Spinal cord (tissue), 3 donors: ENCODE results near the gene CEP192.

- PRO-cap, result no peak
- RAMPAGE, long total RNA, result no peak
Observed at GRCh38 chr18:12027781-12028801, 46.8 kb downstream of the IMPA2 start.

DNA sequence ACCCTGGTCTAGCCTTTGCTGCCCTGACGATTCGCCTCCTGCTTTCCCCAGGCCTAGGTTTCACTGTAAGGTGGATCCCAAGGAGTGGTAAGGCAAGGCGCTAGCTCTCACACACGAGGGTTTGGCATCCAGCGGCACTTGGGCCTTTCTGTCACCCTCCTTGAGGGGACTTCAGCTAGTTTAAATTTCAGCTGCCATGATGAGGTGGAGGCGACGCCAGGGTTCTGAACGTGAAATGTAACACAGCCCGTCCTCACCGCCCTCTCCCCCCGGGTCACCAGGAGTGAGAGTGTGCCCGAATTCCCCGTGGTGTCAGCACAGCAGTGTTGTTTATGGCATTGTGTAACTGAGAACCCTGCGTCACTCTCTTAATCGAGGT lies 4.5 kb downstream of the CIDEA start:
- PRO-cap, result no peak
- RAMPAGE, long total RNA, result no peak

DNA sequence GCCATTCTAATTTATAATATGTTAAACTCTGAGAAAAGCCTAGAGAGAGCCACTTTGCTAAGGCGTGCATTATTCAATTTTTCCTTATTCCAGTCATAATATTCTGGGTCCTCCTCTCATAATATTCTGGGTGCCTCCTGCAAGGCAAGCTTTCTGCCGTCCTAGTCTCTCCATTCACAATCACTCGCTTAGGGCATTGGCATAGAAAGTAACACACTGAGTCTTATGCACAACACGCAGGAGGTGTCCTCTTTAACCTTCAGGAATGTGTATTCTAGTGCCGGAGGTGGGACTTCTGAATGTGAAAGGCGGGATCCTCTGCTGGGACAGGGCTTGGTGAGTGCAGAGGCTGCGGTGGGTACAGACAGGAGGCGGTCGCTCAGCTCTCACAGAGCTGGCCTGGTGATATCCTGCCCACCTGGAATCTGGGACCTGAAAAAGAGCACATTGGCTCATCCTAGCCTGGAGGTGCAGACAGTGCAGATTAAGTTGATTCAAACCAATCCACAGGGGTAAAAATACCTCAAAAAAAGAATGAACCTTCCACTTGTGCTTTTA lies 19.3 kb upstream of the TUBB6 start:
- PRO-cap, result no peak
- RAMPAGE, long total RNA, result no peak

DNA sequence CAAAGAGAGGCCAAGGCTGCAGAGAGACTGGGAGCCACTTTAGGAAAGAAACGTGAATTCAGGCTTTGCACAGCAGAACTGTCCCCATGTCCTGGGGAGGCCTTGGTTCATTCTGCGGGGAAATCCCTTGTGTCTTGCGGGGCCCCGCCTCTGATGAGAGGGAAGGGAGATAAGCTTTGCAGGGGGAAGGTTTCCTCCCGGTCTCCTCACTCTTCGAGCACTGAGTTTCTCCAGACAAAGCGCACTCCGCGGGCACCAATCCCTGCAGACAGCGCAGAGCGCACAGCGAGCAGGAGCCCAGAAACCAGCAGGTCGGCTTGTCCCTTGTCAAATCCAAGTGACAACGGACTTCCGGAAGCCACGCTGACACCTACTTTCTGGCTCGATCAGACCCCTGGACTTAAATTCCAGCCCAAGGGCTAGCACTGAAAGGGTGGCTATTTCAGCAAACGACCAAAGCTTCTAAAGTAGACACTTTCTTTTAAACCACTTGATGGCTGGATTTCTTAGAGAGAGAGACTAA lies 1.8 kb upstream of the TUBB6 start:
- PRO-cap, result no peak
- RAMPAGE, long total RNA, result no peak

- PRO-cap, result no peak
- RAMPAGE, long total RNA, result no peak
Observed at GRCh38 chr18:12320884-12321888, 13.1 kb downstream of the TUBB6 start.

DNA sequence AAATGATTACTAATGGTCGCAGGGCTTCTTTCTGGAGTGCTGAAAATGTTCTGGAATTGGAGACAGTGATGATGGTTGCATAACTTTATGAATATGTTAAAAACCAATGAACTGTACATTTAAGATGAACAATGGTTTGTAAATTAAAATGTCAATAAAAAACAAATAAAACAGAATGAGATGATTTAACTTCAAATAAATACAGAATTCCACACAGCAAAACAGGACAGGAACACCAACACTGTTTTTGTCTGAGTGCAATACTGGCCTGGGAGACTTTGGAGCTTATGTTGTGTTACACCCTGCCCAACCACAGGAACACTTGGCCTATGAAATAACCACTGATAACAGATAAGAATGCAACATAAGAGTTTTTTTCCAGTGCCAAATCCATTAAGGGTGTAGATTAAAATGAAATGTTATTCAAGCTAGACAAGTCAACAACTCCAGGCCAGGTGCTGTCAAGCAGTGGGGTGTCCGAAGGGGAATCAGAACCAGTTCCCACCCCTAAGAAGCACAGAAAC lies 4.1 kb downstream of the AFG3L2 start:
- PRO-cap, result no peak
- RAMPAGE, long total RNA, result no peak

GRCh38 chr18:12420663-12421625 lies 13.2 kb downstream of the PRELID3A start:
- PRO-cap, result no peak
- RAMPAGE, long total RNA, result no peak

GRCh38 chr18:12597724-12598324 lies 60.1 kb downstream of the SPIRE1 start:
- PRO-cap, result no peak
- RAMPAGE, long total RNA, result no peak

GRCh38 chr18:12776585-12777406 lies 74.0 kb downstream of the PSMG2 start:
- PRO-cap, result no peak
- RAMPAGE, long total RNA, result no peak

DNA sequence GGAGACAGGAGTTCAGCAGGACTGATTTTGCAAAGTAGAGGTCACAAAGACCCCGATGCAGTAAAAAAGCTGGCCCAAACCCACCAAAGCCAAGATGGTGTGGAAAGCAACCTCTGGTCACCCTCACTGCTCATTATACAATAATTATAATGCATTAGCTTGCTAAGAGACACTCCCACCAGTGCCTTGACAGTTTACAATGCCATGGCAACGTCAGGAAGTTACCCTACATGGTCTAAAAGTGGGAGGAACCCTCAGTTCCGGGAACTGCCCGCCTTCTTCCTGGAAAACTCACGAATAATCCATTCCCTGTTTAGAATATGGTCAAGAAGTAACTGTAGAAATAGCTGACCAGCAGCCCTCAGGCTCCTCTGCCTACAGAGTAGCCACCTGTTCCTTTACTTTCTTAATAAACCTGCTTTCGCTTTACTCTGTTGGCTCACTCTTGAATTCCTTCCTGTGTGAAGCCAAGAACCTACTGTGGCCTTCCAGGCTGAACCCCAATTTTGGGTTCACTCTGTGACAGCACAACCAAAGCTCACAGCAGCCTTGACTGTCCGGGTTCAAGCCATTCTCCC lies 19.9 kb upstream of the PTPN2 start:
- PRO-cap, result no peak
- RAMPAGE, long total RNA, result no peak

- PRO-cap, result no peak
- RAMPAGE, long total RNA, result no peak
Observed at GRCh38 chr18:12991202-12992298, at the start of gene CEP192. Gene CEP192, plus strand, starts transcription at chr18:12991362.

DNA sequence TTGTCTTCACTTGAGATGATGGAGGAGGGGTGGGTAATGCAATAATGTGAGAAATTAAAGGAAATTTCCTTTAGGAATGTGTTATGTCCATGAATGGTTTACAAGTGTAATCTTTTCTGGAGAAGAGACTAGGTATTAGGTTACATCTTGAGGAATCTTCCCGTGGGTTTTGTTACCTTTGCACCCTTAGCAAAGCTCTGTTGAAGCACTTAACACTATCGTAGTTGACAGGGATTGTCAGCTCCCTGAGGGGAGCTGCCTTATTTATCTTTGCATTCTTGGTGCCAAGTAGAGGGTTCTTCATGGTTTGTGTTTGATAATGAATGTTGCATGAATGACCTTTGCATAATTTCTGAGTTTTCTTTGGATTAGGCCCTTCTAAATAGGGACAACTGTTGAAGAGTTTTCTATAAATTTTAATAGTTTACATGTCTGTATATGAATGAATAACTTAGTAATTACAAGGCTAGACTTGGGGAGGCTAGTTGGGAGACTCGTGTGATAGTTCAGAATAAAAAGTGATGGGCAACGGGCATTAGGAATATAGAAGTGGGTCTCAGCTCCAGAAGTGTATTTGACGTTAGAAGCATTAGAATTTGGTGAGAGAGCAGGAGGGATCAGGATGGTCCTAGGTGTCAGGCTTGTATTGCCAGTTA lies 1.5 kb downstream of the CEP192 start:
- PRO-cap, result no peak
- RAMPAGE, long total RNA, result no peak

GRCh38 chr18:13051898-13052533 lies 60.9 kb downstream of the CEP192 start:
- PRO-cap, result no peak
- RAMPAGE, long total RNA, result no peak

DNA sequence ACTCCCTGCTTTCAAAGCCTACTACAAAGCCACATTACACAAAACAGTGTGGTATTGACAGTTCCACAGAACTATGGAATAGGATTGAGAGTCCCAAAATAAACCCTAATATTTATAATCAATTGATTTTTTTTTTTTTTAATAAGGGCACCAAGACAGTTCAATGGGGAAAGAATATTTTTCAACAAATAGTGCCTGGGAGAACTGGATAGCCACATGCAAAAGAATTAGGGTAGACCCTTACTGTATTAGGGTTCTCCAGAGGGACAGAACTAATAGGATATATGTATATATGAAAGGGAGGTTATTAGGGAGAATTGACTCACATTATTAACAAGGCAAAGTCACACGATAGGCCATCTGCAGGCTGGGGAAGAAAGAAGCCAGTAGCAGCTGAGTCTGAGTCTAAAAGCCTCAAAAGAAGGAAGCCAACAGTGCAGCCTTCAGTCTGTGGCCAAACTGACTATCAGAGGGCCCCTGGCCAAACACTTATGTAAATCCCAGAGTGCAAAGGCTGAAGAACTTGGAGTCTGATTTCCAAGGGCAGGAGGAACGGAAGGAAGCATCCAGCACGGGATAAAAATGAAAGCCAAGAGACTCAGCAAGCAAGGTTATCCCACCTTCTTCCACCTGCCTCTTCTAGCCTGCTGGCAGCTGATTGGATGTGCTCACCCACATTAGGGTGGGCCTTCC lies 108.1 kb upstream of the LDLRAD4 start:
- PRO-cap, result no peak
- RAMPAGE, long total RNA, result no peak

GRCh38 chr18:13137858-13138654 lies 80.5 kb upstream of the LDLRAD4 start:
- PRO-cap, result no peak
- RAMPAGE, long total RNA, result no peak

DNA sequence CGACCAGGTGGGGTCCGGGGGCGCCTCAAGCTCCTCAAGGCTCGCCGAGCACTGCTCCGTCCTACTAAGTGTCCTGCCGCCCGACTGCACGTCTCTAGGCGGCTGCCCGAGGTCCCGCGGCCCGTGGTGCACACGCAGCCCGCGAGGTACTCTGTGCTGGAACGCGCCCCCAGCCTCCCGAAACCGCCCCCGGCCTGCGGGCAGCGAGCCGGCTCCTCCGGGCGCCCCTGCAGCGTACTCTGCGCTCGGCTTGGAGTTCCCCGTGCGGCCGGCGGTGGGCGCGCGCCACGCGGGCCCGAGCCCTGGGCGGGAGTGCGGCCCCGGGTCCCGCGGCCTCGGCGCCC lies 1.5 kb upstream of the LDLRAD4 start:
- PRO-cap, result no peak
- RAMPAGE, long total RNA, result no peak

- PRO-cap, result no peak
- RAMPAGE, long total RNA, result no peak
Observed at GRCh38 chr18:13236009-13236355, 17.4 kb downstream of the LDLRAD4 start.

GRCh38 chr18:13268060-13268369 lies 49.5 kb downstream of the LDLRAD4 start:
- PRO-cap, result no peak
- RAMPAGE, long total RNA, result no peak

DNA sequence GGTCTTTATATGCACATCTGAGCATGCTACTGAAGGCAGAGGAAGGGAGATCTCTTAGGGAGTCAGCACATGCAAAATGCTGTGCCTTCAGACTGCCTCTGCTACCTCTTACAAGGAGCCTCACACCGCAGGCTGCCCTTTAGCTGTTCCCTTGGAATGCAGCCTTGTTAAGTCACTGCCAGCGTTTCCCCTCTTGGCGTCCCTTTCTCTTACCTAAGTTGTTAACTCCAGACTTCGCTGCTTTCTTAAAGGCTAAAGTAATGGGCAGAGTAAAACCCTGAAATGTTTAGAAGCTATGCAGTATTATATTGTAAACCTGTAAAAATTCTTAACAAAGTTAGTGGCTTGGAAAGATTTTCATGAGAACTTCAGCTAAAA lies 49.8 kb downstream of the LDLRAD4 start:
- PRO-cap, result no peak
- RAMPAGE, long total RNA, result no peak

DNA sequence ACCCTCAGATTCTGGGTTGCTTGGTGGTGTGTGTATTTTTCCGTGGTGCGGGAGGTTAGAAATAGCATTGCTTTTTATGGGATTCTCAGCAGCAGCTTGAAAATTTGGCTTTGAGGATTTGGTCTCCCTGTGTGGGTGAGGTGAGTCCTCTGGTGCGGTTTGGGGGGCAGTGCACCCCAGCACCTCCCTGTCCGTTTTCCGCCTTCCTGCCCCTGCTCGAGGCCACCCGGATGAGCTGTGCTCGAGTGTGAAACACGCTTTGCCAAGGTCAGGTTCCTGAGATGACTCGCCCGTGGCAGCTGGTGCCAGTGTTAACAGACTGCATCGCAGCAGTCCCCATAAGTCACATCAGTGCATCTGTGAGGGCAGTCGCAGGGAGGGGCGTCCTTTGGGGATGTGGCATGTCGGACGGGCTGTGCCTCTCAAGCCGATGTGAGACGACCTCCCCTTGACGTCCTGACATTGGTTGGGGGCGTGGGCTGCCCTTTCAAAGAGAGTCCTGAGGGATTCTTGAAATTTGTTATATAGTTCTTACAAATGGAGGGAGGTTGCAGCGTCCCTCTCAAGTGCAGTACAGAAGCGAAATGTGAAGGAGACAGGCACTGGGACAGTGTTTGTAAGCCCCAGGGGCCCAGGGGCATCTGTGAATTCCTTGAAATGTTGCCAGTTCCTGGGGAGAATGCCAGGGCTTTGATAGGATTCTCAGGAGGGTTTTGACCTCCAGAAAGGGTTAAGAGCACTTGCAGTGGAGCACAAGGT lies 66.2 kb downstream of the LDLRAD4 start:
- PRO-cap, result no peak
- RAMPAGE, long total RNA, result no peak